Measurements from ENCODE around the gene F2R.

DNA sequence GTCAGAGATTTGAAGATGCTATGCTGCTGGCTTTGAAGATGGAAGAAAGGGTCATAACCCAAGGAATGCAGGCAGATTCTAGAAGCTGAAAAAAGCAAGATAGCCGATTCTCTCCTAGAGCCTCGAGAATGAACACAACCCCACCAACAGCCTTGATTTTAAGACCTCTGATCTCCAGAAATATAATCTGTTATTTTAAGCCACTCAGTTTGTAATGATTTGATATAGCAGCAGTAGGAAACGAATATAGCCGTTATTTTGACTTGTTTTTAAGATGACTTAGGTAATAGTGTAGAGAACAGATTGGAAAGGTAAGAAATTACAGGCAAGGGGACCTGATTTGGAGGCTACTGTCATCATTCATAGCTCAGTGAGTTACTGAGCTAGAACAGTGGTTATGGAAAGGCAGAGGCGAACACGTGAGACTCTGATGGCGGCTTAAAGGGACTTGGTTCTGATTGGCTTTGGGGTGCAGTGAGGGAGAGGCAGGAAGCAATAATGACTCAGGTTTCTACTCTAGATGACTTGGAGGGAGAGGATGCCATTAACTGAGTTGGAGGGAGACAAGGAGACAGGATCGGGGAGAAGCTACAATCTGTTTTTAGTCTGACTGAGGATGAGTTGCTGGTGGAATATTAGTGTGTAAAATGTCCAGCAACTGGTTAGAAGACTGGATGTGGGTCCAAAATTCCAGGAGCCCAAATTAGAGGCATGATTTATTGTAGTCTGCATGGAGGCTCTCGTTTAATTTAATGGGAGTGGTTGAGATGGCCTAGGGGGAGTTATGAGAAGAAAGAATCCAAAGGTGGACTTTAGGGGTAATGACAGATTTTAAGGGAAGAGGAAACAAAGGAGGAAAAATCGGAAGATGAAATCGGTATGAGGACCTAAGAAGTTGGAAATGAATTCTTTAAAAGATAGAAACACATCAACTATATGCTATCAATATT, 3.0 kb downstream of the F2RL2 start:
- RRBS: no CpG with 5 or more reads among the region's 11 CpGs

GRCh38 chr5:76657710-76658727, 34.8 kb upstream of the F2RL2 start:
- RRBS: no CpG with 5 or more reads among the region's 9 CpGs

- RRBS: 2% methylated on average over 22 of the region's 94 CpGs
These were observed at the start of gene F2R for GRCh38 chr5:76715526-76716516. TSS of gene F2R (plus strand) at chr5:76716126.

DNA sequence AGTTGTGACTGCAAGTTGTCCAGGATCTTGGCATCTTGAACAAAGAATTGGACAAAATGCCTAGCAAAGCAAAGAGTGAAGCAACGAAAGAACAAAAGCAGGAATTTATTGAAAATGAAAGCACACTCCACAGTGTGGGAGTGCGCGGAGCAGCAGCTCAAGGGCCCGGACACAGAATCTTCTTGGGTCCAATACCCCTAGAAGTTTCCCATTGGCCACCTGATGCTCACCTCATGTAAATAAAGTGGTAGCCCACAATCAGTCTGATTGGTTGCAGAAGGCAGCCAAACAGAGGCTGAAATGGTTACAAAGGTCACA, 40.1 kb downstream of the F2R start:
- RRBS: no CpG with 5 or more reads among the region's 4 CpGs

- RRBS: no CpG with 5 or more reads among the region's 6 CpGs
These were observed 25.6 kb downstream of the ZBED3 start for GRCh38 chr5:77061452-77062015.

DNA sequence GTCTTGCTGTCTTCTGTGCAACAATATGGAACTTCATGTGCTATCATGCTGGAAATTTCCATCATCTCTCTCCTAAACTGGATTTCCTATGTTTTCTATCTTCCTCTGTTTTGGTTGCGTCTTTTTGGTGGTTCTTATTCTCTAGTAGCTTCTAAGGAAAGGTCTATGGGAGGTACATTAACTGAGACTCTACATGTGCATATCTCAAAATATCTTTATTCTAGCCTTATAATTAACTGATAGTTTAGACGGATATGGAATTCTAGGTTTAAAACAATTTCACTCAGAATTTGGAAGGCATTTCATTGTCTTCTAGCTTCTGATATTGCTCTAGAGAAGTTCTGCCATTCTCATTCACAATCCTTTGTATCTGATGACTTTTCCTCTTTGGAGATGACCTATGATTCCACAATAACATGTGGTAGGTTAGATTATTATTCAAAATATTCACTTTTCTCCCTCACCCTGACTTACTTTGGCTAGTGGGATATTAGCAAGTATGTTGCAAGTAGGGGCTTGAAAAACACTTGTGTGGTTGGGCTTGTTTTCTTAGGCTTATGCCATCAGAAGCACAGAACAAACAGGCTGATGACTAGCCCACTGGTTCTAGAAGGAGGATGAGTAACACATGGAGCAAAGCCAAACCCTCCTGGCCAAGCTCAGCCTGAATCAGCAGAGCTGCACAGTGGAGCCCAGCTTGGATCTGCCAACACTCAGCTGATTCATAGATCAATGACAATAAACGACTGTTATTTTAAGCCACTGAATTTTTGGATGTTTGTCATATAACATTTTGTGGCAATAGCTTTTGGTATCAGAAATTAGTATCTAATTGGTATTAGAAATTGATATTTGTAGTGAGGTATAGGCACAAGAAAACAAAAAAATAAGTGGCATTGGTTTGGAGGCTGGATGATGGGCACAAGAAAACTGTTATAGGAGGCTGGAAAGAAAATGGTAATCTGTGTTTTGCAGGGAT, 45.9 kb upstream of the ZBED3 start:
- RRBS: no CpG with 5 or more reads among the region's 3 CpGs

GRCh38 chr5:77179971-77180521, 30.4 kb upstream of the PDE8B start:
- RRBS: 16% methylated on average over 21 of the region's 39 CpGs

DNA sequence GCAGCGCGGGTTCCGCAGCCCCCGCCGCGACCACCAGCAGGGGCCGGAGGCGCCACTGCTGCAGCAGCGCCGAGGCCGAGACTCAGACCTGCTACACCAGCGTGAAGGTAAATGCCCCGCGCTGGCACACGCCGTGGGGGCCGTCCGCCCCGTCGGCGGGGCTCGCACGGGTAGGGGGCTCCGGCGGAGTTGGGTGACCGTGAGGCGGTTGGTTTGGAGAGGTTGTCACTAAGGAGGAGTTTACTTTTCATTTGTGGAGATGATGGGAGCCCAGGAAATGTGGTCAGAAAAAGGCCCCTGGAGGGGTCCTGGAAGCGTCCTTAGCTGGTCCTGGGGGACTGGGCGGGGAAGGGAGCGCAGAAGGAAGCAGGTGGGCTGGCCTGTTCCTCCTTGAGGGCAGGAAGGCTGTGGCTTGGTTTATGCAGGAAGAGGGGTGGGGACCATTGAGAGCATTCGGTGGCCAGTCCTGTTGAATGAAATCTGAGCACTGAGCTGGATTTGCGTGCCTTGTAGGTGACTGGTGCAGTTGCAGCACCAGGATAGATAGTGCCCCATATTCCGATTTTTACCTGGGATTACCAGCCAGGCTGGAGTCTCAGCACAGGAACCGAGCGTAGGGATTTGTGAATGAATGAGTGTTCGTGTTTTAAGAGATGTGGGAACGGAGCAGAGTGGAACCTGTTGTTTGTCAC, 824 bp downstream of the PDE8B start:
- RRBS: no CpG with 5 or more reads among the region's 37 CpGs

DNA sequence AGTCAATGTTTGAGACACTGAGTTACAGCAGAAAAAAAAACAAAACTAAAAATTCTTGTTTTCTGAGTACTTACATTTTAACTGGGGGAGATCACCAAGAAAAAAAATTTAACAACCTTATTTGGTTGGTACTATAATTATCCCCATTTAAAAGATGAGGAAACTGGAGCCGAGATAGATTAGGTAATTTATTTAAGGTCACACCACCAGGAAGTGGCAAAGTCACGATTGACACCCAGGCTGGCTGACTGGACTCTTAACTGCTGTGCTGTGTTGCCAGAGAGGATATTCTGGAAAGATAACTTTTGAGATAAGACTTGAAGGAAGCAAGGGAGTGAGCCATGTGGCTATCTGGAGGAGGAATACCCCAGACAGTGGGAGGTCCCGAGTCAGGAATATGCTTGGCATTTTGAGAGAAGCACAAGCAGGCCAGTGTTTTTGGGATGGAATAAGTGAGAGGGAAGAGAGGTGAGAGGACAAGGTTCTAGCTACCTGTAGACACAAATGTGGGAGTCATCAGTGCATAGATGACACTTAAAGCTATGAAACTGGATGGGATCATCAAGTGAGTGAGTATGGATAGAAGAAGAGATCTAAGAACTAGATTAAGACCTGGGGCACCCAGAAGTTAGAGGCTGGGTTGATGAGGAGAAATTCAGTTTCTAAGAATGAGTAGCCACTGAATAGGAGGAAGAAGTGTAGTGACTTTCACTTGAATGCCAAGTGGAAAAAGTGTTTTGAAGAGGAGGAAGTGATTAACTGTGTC, 25.5 kb downstream of the PDE8B start:
- RRBS: no CpG with 5 or more reads among the region's 3 CpGs

GRCh38 chr5:77590373-77590731, 48.2 kb downstream of the OTP start:
- RRBS: no CpG with 5 or more reads among the region's 3 CpGs

DNA sequence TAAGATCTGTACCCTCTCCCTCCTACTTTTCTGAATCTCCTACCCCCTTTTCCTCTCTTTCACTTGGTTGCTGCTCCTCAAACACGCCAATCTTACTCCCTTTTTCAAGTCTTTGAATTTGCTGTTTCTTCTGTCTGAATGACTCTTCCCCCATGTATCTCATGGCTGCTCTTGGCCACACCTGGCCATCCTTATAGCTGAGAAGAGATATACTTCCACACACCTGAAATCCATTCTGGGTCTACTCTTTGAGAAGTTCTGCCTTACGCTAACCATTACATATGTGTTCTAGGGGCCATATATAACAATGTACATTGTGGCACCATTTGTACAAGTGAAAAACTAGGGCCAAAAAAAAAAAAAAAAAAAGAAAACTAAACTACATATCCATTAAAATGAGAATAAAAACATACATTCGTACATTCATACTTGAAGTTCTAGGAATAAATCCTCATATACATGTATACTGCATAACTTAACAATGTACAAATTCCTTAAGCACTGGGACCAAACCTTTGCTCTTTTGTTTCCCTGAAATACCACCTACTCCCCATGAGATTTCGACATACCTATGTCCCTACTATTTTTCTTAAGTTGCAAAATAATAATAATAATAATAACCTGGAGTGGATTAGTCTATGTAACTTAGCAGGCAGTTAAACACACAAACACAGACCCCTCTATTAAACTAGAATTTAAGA, 10.5 kb downstream of the TBCA start:
- RRBS: no CpG with 5 or more reads among the region's 4 CpGs

- RRBS: no CpG with 5 or more reads among the region's 3 CpGs
These were observed 115.4 kb downstream of the SCAMP1 start for GRCh38 chr5:78475541-78476513.

GRCh38 chr5:78483511-78484334, 123.3 kb downstream of the SCAMP1 start:
- RRBS: no CpG with 5 or more reads among the region's 4 CpGs

GRCh38 chr5:78504573-78505236, 143.9 kb downstream of the LHFPL2 start:
- RRBS: no CpG with 5 or more reads among the region's 9 CpGs

DNA sequence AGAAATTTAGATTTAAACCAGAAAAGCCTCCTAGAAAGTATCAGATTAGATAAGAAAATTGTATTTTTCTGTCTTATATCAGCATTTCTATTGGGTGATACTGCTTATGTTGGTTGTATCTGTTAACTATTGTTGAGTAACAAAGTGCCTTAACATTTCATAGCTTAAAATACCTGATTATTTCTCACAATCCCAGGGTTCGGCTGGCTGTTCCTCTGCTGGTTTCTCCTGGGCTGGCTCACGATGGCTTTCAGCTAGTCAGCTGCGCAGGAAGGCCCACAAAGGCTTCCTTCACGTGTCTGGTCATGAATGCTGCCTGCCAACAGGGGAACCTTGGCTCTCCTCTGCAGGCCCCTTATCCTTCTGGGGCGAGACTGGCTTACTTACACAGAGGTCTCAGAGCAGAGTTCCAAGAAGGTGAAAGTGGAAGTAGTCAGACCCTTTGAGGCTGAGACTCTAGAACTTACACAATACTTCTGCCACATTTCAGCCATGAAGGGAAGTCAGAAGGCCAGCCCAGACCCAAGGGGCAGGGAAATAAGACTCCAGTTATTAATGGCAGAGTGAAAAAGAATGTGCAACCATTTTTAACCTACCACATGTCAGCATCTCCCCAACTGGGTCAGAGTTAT, 99.6 kb downstream of the LHFPL2 start:
- RRBS: no CpG with 5 or more reads among the region's 5 CpGs

DNA sequence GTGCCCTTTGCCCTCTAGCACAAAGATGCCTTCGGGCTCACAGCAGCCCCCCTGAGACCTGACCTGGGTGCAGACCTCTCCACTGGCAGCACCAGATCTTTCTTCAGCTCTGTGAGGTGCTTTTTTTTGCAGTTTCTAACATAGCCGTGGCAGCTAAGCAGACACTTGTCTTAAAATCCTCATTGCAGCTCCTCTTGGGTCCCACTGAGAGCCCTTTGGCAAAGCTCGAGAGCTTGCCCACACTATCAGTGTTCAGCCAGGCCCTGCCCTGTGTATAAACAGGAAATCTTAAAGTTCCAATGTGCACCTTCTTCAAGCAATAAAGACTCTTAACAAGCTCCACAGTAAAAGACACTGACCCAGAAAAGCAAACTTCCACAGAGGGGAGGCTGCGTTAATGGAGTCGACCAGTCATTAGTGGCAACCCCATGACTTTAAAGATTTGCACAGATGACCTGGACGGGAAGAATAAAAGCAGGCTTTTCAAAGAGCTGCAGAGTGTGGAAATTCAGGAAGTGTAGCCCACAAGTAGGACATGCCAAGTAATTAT, 71.9 kb upstream of the LHFPL2 start:
- RRBS: no CpG with 5 or more reads among the region's 6 CpGs

DNA sequence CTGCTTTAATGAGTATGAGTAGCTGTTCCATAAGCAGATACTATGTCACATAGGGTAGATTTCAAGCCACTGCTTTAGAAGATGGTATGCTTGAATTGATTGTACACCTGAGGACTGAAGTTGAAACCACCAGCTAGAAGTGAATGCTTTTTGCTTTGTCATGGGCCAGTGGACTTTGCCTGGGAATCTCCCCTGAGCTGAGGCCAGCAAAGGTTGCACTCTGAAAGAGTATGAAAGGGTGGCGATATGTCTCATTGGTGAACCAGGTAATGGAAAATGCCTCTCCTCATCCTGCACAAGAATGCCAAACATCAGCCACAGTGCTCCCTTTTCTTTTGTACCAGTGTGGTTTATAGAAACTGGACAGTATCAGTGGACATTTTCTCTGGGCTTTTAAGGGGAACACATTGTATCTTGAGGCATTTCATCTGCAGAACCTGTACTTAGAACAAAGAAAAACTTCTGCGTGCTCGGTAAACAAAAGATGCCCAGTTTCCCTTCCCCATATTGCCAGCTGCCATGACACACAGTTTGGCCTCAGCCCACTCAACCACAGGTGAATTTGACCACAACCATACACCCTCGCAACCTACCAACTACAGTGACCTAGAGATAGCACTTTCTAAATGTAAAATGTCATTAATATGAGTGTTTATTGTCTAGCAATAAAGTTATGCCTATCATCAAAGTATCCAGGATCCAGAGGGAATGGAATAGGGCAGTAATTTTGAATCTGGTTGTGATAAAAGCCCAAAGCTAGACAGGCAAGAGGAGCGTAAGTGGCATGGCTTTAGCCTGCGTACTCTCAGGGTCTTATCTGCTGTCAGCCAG, 79.4 kb upstream of the LHFPL2 start:
- RRBS: no CpG with 5 or more reads among the region's 6 CpGs

- RRBS: no CpG with 5 or more reads among the region's 2 CpGs
These were observed 20.5 kb upstream of the BHMT start for GRCh38 chr5:79091120-79091437.

GRCh38 chr5:79238356-79238686, 2.4 kb downstream of the JMY start:
- RRBS: no CpG with 5 or more reads among the region's 5 CpGs

DNA sequence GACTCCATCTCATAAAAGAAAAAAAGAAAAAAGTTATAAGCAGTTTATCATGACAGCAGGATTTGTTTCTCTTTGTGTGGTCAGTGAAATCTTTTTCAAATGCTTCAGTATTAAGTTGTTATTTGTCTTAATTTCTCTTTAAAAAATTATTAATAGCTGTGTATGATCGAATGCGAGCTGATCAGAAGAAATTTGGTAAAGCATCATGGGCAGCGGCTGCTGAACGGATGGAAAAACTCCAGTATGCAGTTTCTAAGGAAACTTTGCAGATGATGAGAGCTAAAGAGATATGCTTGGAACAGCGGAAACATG, 55.0 kb downstream of the JMY start:
- RRBS: no CpG with 5 or more reads among the region's 5 CpGs